Endothelial cell of umbilical vein (primary cell): ENCODE results near the genes AAK1, ANXA4, SNRNP27, MXD1 and PCBP1.

DNA sequence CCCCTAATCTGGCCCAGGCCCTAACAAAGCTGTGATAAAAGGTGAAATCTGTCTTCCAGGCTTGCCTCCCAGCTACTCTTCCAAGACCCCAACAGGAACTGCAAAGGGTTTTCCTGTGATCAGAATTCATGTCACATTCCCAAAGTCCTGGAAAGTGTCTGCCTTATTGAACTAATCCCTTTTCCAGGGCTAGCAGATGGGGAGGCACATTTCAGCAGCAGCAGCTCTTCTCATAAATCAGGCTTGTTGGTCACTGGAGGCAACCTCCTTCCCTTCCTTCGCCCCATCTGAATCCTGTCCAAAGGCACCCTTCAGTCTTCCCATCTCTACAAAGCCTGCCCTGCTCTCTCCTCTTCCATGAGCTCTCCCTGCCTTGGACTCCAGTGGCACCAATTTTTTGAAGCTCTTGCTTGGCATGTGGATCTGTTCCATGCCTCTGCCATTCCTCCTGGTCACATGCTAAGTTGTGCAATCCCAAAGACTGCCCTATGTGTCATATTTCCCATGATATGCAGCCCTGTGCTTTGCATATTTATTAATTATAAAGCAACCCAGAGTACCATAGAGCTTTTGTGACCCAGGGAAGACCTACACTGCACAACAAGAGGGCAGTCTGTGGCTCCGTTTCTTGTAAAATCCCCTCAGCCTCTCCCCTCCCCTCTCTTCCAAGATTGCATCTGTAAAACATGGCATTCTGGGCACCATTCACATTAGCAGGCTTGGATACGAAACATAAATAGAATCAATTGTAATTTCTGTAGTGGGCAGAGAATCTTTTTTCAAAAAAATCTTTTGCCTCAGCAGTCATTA, 70.3 kb downstream of the ANTXR1 start:
- PRO-cap, result no peak
CAGE:
- cytosol, long polyA minus RNA, result no peak
- cytosol, long polyA plus RNA, result no peak
- long polyA plus RNA, result no peak
- nucleus, long polyA minus RNA, result no peak
- nucleus, long polyA plus RNA, result no peak

- PRO-cap, result unidirectional peak, minus-strand start at chr2:69307506
CAGE:
- cytosol, long polyA minus RNA, result no peak
- cytosol, long polyA plus RNA, result no peak
- long polyA plus RNA, result no peak
- nucleus, long polyA minus RNA, result no peak
- nucleus, long polyA plus RNA, result no peak
Observed at GRCh38 chr2:69307367-69307824, 79.6 kb downstream of the GFPT1 start.

GRCh38 chr2:69309476-69310167, 77.4 kb downstream of the GFPT1 start:
- PRO-cap, result no peak
CAGE:
- cytosol, long polyA minus RNA, result no peak
- cytosol, long polyA plus RNA, result no peak
- long polyA plus RNA, result no peak
- nucleus, long polyA minus RNA, result no peak
- nucleus, long polyA plus RNA, result no peak

GRCh38 chr2:69464260-69465033, 27.2 kb upstream of the NFU1 start:
- PRO-cap, result no peak
CAGE:
- cytosol, long polyA minus RNA, result start-site peak on the minus strand at chr2:69464412-69464572, 19 reads
- cytosol, long polyA plus RNA, result no peak
- long polyA plus RNA, result no peak
- nucleus, long polyA minus RNA, result no peak
- nucleus, long polyA plus RNA, result no peak

DNA sequence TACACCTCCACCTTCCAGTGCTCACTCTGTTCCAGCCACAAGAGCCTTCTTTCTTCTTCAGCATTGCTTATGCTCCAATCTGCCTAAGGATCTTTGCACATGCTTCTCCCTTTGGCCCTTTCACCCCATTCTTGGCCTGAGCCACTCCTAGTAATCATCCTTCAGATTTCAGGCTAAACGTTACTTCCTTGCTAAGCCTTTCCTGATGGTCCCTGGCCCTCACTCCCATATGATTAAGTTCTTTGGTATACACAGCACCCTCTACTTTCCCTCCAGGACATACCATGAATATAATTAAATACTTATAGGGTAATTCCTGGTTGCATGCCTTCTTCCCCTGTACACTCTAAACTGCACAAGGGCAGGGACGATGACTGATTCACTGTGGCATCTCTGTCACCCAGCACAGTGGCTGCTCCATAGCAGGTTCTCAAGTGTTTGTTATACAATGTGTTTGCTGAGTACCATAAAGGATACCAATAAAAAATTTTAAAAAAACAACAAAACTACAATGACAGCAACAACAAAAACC, 76.4 kb downstream of the AAK1 start:
- PRO-cap, result no peak
CAGE:
- cytosol, long polyA minus RNA, result no peak
- cytosol, long polyA plus RNA, result no peak
- long polyA plus RNA, result no peak
- nucleus, long polyA minus RNA, result no peak
- nucleus, long polyA plus RNA, result no peak

DNA sequence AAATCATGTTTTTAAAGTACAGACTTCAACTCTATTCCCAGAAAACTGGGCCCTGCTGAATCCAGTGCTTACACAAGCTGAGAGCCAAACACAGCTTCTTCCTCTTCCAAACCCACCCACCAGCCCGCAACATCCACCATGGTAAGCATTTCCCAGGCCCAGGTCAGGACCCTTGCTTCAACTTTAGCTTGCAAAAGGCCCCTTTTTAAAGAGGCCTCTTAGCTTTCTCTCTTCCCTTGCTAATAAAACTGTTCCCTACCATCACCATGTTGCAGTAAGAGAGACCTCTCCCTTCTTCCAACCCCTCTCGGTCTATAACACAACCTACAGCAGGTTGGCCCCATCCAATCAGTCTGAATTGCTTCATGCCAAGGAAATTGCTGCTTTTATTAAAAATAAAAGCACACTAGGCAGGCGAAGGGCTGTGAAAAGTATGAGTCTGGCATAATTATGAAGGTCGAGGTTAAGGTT, 1.9 kb downstream of the AAK1 start:
- PRO-cap, result no peak
CAGE:
- cytosol, long polyA minus RNA, result no peak
- cytosol, long polyA plus RNA, result no peak
- long polyA plus RNA, result no peak
- nucleus, long polyA minus RNA, result start-site peak on the minus strand centred at position 296 of the sequence, 21 bp wide, 48 reads
- nucleus, long polyA plus RNA, result no peak

DNA sequence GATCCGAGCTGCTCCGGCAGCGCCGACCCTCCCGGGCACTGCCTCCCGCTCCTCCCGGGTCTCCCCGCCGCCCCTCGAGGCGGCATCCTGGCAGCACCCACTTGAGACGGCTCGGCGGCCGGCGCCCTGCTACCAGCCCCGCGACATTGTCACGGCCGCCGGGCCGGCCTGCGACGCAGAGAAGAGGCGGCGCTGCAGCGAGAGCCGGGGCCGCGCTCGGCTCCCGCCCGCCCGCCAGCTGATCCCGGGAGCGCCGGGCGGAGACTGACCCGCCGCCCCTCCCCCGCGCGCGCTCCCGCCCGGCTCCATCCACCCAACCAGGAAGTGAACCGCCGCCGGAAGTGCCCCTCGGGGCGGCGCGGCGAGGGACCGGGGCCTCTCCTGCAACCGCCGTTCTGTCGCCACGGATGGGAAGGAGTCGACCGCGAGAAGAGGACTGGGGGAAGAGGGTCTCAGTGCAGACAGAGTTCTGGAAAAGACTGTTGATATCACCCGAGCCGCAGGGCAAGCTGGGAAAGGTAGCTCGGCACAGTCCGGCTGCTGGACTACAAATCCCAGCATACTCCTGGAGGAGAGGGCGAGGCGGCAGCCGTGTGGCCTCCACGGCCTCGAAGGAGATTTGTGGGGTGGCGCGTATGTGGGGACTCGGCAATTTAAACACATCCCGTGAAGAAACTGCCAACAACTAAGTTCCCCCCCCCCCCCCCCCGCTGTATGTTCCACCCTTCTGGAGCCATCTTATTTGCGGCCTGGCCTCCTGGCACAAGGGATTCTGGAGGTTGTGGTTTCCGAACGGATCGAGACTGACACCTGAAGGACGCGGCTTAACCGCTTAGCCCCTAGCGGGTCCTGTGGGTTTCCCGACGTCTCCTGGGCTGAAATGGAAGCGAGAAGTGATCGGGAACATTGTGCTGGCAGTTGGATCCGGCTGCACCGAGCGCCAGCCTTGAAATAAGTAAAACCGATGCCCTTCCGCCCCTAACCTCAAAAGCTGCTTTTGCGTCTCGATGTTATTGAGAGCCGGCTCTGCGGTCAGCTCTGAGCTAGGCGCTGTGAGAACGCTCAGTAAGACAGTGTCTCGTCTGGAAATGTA, at the start of gene AAK1:
Gene AAK1 (minus strand): TSS at position 266 of the 1,093 bp plus-strand sequence.
- PRO-cap, result bidirectional peak, plus-strand start at position 342 of the sequence, minus-strand start at position 240 of the sequence; bidirectional peak, plus-strand start at position 560 of the sequence, minus-strand start at position 511 of the sequence; bidirectional peak, plus-strand start at position 1,016 of the sequence, minus-strand start at position 953 of the sequence
CAGE:
- cytosol, long polyA minus RNA, result start-site peak on the minus strand centred at position 213 of the sequence, 113 bp wide, 18 reads
- cytosol, long polyA plus RNA, result no peak
- long polyA plus RNA, result start-site peak on the minus strand centred at position 473 of the sequence, 95 bp wide, 24 and 20 reads in 2 replicates
- nucleus, long polyA minus RNA, result start-site peak on the minus strand centred at position 197 of the sequence, 89 bp wide, 350 reads; start-site peak on the plus strand centred at position 384 of the sequence, 24 bp wide, 37 reads; start-site peak on the minus strand centred at position 453 of the sequence, 38 bp wide, 43 reads
- nucleus, long polyA plus RNA, result start-site peak on the minus strand centred at position 166 of the sequence, 81 bp wide, 208 and 197 reads in 2 replicates; start-site peak on the minus strand centred at position 512 of the sequence, 148 bp wide, 114 and 42 reads in 2 replicates

DNA sequence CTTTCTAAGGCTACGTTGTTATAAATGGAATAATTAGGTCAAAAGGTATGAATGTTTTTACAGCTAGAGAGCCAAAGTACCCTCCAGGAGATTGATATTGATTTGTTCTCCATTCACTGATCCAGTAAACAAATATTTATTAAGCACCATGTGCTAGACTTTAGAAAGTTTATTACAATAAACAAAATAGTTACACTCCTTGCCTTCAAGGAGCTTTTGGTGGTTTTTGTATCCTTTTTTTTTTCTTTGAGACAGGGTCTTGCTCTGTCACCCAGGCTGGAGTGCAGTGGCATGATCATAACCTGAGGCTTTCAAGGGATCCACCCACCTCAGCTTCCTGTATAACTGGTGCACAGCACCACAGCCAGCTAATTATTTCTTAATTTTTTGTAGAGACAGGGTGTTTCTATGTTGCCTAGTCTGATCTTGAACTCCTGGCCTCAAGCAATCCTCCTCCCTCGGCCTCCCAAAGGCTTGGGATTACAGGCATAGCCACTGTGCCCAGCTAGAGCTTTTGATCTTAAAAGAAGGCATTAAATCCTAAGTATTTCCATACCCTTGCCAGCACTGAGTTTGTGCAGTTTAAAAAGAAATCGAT, 6.8 kb upstream of the AAK1 start:
- PRO-cap, result no peak
CAGE:
- cytosol, long polyA minus RNA, result no peak
- cytosol, long polyA plus RNA, result no peak
- long polyA plus RNA, result no peak
- nucleus, long polyA minus RNA, result no peak
- nucleus, long polyA plus RNA, result no peak

DNA sequence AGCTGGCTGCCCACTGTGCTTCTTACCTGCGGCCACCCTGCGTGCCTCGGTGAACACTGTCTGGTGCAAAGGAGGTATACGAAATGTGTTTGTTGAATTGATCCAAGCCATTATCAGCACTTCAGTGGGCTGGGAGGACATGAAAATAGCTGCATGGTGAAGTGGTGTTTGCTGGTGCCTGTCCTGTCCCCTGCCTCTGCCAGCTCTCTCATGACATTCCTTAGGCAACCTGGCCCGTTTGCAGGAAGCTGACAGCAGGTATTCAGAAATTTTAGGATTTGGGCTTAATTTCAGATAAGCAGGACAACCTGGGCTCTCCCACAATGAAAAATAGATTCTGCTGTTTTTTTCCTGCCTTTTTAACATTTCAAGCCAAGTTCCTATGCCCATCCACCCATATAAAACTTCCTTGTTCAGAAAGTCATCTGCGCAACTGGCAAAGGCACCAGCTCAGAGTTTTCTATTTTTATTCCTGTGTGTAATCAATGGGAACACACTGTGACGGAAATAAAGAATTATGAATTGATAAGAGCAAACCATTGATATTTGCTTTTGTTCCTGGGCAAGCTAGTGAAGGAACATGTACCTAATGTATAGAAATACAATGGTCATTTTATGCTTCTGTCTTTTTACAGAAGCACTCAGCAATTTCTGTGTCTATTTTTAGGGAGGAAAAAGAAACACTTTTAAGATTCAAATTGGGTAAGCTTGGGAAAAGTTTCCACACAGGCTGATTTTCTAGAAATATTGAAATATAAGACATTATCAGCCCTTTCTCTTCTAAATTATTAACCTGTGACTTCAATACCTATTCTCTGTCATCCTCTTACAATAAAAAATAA, 30.7 kb upstream of the AAK1 start:
- PRO-cap, result no peak
CAGE:
- cytosol, long polyA minus RNA, result no peak
- cytosol, long polyA plus RNA, result no peak
- long polyA plus RNA, result no peak
- nucleus, long polyA minus RNA, result no peak
- nucleus, long polyA plus RNA, result no peak

DNA sequence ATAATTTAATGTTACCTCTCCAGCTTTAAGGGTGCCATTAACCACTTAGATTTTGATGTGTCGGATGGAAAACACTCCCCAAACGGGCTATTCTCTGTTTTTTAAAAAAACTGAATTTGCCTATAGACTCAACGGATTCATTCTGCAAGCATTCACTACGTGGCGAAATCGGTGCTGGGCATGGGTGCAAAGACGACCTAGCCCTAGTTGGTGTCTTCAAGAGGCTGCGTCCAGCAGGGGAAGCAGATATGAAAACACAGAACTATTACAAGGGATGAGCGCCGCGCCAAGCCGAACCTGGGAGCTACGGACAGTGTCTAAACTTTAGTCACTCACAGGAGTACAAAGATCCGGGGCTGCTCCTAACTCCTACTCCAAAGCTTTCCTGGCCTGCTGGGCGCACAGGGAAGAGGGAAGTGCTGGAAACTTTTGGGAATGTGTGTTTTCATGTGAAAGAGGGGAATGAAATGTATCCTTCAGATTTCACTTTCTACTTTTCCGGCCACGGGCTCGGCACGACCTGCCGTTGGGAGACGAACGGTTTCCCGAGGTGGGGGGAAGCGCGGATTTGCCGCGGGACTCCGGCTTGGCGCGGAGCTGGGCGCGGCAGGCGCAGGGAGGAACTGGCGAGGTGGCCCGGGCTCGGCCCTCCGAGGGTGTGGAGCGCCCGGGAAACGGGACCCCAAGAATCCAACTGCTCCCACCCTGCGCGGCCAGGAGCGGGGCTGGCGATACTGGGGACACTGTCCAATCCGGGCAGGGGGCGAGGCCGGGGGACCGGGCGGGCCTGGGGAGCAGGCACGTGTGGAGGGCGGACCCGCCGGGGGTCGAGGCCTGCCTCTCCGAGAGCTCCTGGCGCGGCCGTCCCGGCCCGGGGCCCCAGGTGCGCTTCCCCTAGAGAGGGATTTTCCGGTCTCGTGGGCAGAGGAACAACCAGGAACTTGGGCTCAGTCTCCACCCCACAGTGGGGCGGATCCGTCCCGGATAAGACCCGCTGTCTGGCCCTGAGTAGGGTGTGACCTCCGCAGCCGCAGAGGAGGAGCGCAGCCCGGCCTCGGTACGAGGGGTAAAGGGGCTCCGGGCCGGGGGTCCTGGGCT, at the start of gene ANXA4:
Gene ANXA4 (plus strand): TSS at position 1,016 of the 1,098 bp plus-strand sequence.
- PRO-cap, result unidirectional peak, plus-strand start at position 259 of the sequence; unidirectional peak, plus-strand start at position 327 of the sequence; bidirectional peak, plus-strand start at position 584 of the sequence, minus-strand start at position 384 of the sequence; bidirectional peak, plus-strand start at position 985 of the sequence, minus-strand start at position 865 of the sequence
CAGE:
- cytosol, long polyA minus RNA, result start-site peak on the plus strand centred at position 1,015 of the sequence, 7 bp wide, 847 reads
- cytosol, long polyA plus RNA, result start-site peak on the plus strand centred at position 1,000 of the sequence, 38 bp wide, 898 and 934 reads in 2 replicates
- long polyA plus RNA, result start-site peak on the plus strand centred at position 983 of the sequence, 68 bp wide, 1,934 and 1,852 reads in 2 replicates
- nucleus, long polyA minus RNA, result start-site peak on the plus strand centred at position 998 of the sequence, 41 bp wide, 449 reads
- nucleus, long polyA plus RNA, result start-site peak on the plus strand centred at position 998 of the sequence, 37 bp wide, 428 and 549 reads in 2 replicates

- PRO-cap, result no peak
CAGE:
- cytosol, long polyA minus RNA, result no peak
- cytosol, long polyA plus RNA, result no peak
- long polyA plus RNA, result no peak
- nucleus, long polyA minus RNA, result no peak
- nucleus, long polyA plus RNA, result no peak
Observed at GRCh38 chr2:69807898-69808248, 21.6 kb upstream of the GMCL1 start.

DNA sequence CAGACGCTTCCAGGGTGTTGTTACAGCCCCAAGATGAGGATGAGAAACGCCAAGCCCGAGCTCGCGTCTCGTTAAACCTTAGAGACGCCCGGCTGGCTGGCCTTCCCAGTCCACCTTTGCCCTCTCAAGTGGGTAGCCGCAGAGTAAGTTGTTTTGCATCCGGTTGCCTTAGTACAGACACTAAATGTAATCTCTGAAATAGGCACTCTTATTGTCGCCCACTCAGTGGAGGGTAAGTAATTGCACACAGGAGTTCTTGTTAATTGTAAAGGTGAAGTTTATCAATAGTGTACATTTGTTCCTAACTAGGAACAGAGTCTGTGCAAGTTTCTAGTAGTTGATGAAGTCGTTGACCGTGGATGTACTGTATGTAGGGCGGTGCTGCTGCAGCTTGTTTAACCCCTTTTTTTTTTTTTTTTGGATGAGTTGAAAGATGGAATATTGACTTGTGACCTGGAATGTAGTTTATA, 936 bp downstream of the GMCL1 start:
- PRO-cap, result no peak
CAGE:
- cytosol, long polyA minus RNA, result no peak
- cytosol, long polyA plus RNA, result no peak
- long polyA plus RNA, result no peak
- nucleus, long polyA minus RNA, result no peak
- nucleus, long polyA plus RNA, result no peak

DNA sequence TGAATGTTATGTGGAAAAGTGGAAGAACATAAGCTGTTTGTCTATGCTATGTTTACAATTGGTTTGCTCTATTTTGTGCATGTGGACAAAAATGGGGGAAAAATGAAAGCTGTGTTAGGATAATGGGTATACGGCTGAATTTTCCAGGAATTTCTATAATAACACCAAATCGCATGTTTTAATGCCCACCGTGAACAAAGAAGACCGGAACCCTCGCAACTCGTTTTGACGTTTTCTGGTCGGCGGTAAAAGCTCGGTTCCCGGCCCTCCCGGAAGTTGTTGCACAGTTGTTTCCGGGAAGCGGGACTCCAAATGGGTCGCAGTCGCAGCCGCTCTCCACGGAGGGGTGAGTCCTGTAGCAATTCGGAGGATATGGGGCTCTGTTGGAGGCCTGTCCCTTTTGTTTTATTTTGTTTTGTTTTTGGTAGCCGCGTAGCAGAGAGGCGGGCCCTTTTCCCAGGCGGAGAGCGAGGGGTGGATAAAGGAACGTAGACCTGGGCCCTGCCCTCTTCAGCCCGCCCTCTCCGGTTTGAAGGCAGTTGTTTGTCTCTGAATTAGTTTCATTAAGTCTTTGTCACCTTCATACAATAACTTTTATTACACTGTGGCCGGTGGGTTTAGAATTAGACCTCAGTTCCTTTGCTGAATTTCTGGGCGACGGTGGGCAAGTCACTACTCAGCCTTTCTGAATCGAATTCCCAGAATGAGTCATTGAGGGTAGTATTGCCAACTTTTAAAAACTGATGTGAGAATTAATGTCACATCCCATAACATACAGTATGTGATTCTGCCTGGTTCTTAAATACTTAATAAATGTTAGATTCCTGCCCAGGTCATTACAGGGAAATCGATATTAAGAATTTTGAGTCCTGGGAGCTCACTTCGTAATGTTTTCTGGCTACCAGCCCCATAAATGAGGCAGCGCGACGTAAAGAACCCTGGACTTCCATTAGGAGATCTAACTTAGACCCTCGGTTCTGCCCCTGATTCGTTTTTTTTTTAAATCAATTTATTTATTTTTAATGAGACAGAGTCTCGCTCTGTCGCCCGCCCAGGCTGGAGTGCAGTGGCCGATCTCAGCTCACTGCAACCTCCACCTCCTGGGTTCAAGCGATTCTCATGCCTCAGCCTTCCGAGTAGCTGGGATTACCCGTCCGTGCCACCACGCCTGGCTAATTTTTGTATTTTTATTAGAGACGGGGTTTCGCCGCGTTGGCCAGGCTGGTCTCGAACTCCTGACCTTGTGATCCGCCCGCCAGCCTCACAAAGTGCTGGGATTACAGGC, at the start of gene SNRNP27:
Gene SNRNP27 (plus strand): TSS at position 284 of the 1,285 bp plus-strand sequence.
- PRO-cap, result bidirectional peak, plus-strand start at position 290 of the sequence, minus-strand start at position 227 of the sequence; unidirectional peak, minus-strand start at position 705 of the sequence
CAGE:
- cytosol, long polyA minus RNA, result start-site peak on the plus strand centred at position 303 of the sequence, 28 bp wide, 515 reads
- cytosol, long polyA plus RNA, result start-site peak on the plus strand centred at position 307 of the sequence, 34 bp wide, 133 and 318 reads in 2 replicates
- long polyA plus RNA, result start-site peak on the plus strand centred at position 310 of the sequence, 28 bp wide, 364 and 383 reads in 2 replicates
- nucleus, long polyA minus RNA, result start-site peak on the plus strand centred at position 308 of the sequence, 32 bp wide, 128 reads
- nucleus, long polyA plus RNA, result start-site peak on the plus strand centred at position 312 of the sequence, 24 bp wide, 53 and 83 reads in 2 replicates

DNA sequence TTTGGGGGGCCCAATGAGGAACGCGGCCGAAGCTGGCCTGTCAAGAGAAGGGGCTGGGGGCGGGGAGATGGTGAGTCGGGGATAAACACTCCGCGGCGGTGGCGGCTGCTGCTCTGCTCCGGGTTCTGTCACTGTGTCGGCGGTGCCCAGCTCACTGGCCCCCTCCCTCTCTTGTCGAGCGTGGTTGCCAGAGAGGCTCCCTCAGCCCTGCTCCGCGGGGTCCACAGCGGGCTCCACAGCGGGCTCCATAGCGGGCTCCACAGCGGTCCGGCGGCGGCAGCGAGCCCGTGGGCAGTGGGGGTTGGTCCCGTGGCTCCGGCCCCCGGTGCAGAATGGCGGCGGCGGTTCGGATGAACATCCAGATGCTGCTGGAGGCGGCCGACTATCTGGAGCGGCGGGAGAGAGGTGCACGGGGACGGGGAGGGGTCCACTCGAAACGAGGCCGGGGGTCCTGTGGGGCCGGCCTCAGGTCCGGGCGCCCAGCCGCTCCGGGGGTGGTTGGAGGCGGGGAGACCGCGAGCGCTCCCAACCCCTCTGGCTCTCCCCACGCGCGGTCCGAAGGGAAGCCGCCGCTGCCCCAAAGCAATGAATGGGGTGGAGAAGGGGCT, at the start of gene MXD1:
Gene MXD1 (plus strand): TSS at position 111 of the 608 bp plus-strand sequence.
- PRO-cap, result bidirectional peak, plus-strand start at position 73 of the sequence, minus-strand start outside the sequence; bidirectional peak, plus-strand start at position 328 of the sequence, minus-strand start at position 337 of the sequence
CAGE:
- cytosol, long polyA minus RNA, result start-site peak on the plus strand centred at position 102 of the sequence, 81 bp wide, 50 reads
- cytosol, long polyA plus RNA, result no peak
- long polyA plus RNA, result start-site peak on the plus strand centred at position 89 of the sequence, 55 bp wide, 199 and 192 reads in 2 replicates
- nucleus, long polyA minus RNA, result start-site peak on the plus strand centred at position 88 of the sequence, 52 bp wide, 532 reads
- nucleus, long polyA plus RNA, result start-site peak on the plus strand centred at position 132 of the sequence, 45 bp wide, 102 and 106 reads in 2 replicates

- PRO-cap, result no peak
CAGE:
- cytosol, long polyA minus RNA, result no peak
- cytosol, long polyA plus RNA, result no peak
- long polyA plus RNA, result no peak
- nucleus, long polyA minus RNA, result no peak
- nucleus, long polyA plus RNA, result no peak
Observed at GRCh38 chr2:69915607-69916189, 789 bp downstream of the MXD1 start.

DNA sequence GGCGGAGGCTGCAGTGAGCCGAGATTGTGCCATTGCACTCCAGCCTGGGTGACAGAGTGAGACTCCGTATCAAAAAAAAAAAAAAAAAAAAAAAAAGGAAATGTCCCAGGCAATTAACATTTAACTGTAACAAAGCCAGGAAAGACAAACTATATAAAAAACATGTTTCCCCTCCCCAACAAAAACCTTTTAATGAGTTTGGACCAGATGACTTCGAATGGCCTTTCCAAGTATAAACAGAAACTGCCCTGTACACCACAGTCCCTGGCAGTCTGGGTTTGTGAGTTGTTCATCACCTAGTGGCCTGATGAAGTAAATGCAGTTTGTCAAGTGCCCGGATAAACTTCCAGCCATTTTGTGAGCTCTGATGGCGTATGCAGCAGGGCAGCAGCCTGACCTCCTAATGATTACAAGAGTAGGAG, 16.6 kb upstream of the PCBP1 start:
- PRO-cap, result bidirectional peak, plus-strand start at position 352 of the sequence, minus-strand start at position 274 of the sequence
CAGE:
- cytosol, long polyA minus RNA, result no peak
- cytosol, long polyA plus RNA, result no peak
- long polyA plus RNA, result no peak
- nucleus, long polyA minus RNA, result no peak
- nucleus, long polyA plus RNA, result no peak

DNA sequence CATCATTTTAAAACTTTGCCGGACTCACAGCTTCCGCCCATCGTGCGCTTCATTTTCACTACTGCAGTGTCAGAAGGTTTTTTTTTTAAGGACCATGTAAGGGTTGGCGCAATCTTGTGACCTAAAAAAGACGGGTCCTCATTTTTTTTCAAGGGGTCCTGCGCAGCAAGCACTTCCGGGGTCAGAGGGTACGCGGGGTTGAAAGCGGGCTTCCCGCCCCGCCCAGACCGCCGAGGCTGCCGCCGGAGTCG, at the start of gene PCBP1:
Gene PCBP1 (plus strand): TSS at position 225 of the 251 bp plus-strand sequence.
- PRO-cap, result bidirectional peak, plus-strand start at position 225 of the sequence, minus-strand start outside the sequence
CAGE:
- cytosol, long polyA minus RNA, result start-site peak on the plus strand centred at position 221 of the sequence, 52 bp wide, 38 reads
- cytosol, long polyA plus RNA, result start-site peak on the minus strand centred at position 119 of the sequence, 112 bp wide, 10 and 8 reads in 2 replicates
- long polyA plus RNA, result no peak
- nucleus, long polyA minus RNA, result no peak
- nucleus, long polyA plus RNA, result no peak

- PRO-cap, result no peak
CAGE:
- cytosol, long polyA minus RNA, result no peak
- cytosol, long polyA plus RNA, result no peak
- long polyA plus RNA, result no peak
- nucleus, long polyA minus RNA, result no peak
- nucleus, long polyA plus RNA, result no peak
Observed at GRCh38 chr2:70122765-70123775, 35.8 kb downstream of the PCBP1 start.

DNA sequence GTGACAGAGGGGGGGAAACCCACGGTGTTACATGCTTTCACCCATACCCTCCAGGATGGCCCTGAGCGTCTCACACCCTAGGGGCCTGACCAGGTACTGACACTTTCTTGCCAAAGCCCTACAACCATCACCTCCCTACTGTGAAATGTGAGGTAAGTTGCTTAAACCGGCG, 49.8 kb downstream of the C2orf42 start:
- PRO-cap, result no peak
CAGE:
- cytosol, long polyA minus RNA, result no peak
- cytosol, long polyA plus RNA, result no peak
- long polyA plus RNA, result no peak
- nucleus, long polyA minus RNA, result no peak
- nucleus, long polyA plus RNA, result no peak

DNA sequence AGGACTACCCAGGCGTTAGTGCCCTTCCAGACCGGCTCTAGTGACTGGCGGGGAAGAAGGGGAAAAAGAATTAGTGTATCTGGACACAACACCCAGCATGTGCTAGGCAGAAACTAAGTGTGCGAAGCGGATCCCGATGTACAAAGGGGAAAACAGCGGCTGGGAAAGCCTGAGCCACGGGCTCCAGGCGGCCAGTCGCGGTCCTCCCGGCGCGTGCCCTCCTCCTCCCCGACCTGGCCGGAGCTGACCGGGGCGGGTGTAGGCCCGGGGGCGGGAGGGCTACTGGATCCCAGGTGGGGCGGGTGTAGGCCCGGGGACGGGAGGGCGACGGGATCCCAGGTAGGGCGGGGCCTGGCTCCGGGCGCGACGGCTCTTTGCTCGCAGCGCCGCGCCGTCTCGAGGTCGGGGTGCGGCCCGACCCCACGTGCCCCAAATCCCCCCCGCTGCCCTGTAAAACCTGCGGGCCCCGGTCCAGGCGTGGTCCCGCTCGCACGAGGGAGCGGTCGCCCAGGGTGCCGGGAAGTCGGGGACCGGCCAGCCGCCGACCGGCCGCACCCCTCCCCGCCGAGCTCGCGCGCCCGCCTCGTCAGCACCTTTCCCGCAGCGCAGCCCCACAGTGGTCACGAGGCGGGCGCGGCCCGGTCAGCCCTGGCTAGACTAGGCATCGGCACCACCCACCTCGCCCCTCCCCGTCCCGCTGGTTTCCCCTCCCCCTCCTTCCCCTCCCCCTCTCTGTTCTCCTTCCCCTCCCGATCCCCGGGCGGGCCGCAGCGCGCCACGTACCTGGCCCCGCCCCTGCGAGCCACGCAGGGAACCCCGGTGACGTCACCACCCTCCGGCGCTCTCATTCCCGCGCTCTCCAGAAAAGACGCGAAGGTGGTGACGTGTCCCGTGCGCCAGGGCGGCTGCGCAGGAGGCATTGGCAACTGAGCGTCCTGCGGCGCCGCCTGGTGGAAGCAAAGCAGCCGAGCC, 48.6 kb downstream of the C2orf42 start:
- PRO-cap, result unidirectional peak, plus-strand start at position 165 of the sequence; bidirectional peak, plus-strand start at position 338 of the sequence, minus-strand start at position 235 of the sequence; bidirectional peak, plus-strand start at position 453 of the sequence, minus-strand start at position 615 of the sequence; bidirectional peak, plus-strand start outside the sequence, minus-strand start at position 779 of the sequence
CAGE:
- cytosol, long polyA minus RNA, result no peak
- cytosol, long polyA plus RNA, result no peak
- long polyA plus RNA, result no peak
- nucleus, long polyA minus RNA, result start-site peak on the minus strand centred at position 617 of the sequence, 112 bp wide, 11 reads
- nucleus, long polyA plus RNA, result no peak